Cytotoxic T cell (primary cell): ENCODE measurements around the gene DEXI.

DNA sequence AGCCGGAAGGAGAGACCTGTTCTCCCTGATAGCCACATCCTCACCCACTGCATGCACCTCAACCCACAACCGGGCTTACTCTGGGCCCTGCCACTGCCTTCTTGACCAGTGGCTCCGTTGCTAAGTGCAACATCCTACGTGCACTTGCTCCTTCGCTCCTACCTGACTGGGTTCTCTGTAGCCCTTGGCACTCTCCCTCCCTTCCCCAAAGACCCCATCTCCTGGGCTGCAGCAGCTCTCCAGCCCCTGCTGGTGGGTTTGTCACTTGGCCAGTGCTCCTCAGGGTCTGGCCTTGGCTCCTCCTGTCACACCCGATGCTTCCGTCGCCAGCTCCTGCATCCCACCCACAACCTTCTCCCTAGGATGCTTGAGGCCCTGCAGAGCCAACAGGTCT lies 3.4 kb downstream of the LITAFD start:
- PRO-cap, 2 experiments, result no peak in any of the 2 experiments

DNA sequence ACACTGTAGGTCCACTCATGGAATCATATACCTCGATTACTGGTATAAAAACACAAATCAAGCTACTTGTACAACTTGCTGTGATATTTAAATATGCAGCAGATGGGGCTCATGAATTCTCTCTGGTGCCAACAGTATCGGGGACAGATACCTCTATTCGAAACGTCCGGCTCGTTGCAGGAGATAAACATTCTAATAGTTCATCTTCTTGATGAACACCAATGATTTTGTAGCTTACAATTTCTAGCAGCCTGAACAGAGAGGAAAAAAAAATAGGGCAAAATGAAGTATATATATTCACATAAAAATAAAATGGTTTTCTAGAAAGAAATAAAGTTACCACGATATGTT lies 13.3 kb downstream of the LITAFD start:
- PRO-cap, 2 experiments, result no peak in any of the 2 experiments

DNA sequence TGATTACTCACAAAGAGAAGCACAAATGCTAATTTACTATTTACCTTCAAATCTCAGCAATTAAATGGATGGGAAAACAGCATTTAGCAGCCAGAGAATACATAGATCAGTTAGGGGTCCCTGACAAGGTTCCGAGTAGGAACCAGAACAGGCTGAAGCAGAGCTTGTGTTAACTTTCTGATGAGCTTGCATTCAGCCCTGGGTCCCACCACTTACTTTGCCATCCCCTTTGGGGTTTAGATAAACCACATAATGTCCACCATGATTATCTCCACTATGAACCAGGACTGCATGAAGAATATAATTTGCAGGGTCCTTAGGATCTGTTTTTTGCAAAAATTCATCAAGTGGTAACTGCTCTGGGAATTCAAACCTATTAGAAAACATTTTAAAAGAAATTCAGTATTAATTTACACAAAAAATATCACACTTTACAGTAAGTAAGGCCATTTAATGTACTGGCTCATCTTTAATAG lies 24.1 kb downstream of the LITAFD start:
- PRO-cap, 2 experiments, result no peak in any of the 2 experiments

GRCh38 chr16:8924097-8924971 lies 39.4 kb downstream of the USP7 start:
- PRO-cap, 2 experiments, result no peak in any of the 2 experiments

DNA sequence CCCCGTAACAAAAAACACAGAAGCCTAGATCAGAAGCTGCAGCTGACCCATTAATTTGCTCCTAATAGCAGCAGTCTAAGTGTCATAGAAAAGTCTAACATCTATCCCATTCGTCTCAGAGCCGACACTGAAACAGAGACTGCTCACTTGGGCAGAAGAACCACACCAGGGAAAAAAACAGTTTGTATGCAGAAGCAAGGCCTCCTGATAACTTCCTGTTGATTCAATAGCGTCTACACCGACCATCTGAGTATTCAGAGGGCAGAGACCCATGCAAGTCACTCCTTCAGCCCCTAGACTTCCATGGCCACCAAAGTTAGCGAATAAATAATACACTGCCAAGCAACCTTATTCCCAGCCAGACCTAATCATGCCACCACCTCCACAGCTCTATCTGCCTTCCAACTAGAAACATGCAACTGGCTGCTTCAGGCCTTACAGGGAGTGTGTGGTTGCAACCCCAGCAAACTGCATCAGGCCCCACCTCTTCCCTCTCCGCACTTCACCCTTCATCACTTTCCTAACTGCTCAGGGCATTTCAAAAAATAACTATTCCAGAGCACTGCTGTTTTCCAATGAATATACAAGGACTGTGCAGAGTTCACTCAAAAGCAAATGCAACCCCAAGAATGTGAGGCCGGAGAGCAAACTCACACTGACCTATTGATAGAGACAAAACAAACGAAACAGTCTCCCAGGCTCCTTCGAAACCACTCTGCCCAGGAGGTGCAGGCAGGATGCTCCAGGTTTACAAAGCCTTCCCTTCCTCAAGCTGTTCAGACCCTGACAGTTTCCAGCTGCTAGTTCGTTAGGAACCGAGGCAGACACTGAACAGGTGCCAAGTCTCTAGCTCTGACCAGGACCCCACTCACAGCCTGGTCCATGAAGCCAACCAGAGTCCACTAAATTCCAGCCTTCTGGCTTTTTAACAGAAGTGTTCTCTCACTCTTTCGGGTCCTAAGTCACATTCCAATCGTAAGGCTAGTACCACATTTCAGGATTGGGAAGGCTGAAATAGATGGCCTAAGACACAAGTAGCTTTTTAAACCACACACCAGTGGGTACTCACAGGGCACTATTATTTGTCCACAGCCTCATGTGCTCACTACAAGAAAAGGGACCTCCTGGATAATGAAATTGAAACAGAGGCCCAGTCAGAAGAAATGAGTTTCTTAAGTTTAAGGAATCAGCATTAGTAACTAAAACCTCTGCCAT lies 3.5 kb downstream of the USP7 start:
- PRO-cap, 2 experiments, result peak in 1 of 2 experiments; most common plus-strand start position 253 of the sequence (in 1); most common minus-strand start position 129 of the sequence (in 1)

- PRO-cap, 2 experiments, result no peak in any of the 2 experiments
Measured at GRCh38 chr16:8989052-8989469, 25.4 kb upstream of the USP7 start.

DNA sequence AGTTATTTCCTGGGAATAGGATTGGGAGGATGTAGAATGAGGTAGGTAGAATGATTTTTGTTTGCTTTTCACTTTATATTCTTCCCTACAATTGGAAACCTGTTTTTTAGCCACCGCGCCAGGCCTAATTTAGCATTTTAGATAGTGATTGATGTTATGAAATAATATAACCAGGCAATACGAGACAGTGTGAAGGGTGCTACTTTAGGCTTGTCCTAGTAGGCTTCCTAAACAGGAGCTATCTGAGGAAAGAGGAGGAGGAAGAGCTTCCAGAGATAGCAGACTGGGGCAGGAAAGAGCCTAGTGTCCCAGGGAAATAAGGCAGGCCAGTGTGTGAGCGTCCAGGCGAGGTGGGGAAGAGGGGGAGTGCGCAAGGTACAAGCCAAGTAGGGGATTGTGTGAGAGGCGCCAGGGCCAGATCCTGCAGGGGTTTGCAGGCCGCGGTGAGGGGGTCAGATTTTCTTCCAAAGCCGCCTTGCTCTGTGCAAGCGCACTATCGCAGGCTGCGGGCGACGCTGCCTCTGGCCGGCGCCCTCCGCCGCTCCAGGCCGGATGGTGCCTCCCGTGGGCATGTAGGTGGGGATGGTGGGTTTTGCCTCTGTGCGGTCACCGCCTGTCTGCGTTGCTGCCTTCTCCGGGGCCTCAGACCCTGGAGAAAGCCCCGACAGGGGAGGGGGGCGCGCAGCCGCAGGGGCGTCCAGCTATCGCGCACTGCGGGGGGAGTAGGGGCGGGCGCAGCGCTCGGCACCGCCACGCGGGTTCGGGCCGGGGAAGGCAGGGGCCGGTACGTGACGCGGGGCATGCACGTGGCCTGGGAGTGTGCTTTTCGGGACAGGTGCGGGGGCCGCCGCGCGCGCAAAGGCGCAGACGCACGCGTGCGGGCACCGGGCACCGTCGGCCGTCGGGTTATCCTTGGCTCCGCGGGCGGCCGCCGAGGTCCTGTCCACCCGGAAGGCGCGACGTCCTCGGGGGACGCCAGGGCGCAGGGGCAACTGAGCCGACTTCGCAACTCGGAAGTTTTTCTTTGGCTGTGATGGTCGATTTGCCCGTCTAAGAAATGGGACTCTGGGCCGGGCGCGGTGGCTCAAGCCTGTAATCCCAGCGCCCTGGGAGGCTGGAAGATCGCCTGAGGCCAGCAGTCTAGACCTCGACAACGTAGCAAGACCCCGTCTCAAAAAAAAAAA lies 1.3 kb upstream of the HAPSTR1 start:
- PRO-cap, 2 experiments, result no peak in any of the 2 experiments

- PRO-cap, 2 experiments, result peak in 1 of 2 experiments; most common plus-strand start chr16:9124316 (in 1); most common minus-strand start chr16:9124076 (in 1)
Measured at GRCh38 chr16:9123302-9124485, 32.2 kb downstream of the HAPSTR1 start.

DNA sequence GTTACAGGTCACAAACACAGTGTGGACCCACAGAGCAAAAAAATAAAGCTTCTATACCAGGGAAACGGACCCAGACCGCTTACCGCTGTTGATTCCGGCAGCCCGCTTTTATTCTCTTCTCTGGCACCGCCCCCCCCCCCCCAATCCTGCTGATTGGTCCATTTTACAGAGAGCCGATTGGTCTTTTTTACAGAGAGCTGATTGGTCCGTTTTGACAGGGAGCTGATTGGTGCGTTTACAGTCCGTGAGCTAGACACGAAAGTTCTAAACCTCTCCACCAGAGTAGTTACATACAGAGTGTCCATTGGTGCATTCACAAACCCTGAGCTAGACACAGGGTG lies 92.2 kb downstream of the HAPSTR1 start:
- PRO-cap, 2 experiments, result no peak in any of the 2 experiments

- PRO-cap, 2 experiments, result no peak in any of the 2 experiments
Measured at GRCh38 chr16:9797160-9797711, 385.0 kb downstream of the GRIN2A start.

- PRO-cap, 2 experiments, result no peak in any of the 2 experiments
Measured at GRCh38 chr16:10297282-10297862, 88.5 kb upstream of the ATF7IP2 start.

GRCh38 chr16:10391265-10392192 lies 5.7 kb downstream of the ATF7IP2 start:
- PRO-cap, 2 experiments, result no peak in any of the 2 experiments

GRCh38 chr16:10520263-10520997 lies 60.0 kb downstream of the EMP2 start:
- PRO-cap, 2 experiments, result no peak in any of the 2 experiments

- PRO-cap, 2 experiments, result no peak in any of the 2 experiments
Measured at GRCh38 chr16:10741867-10742405, 1.7 kb upstream of the NUBP1 start.

DNA sequence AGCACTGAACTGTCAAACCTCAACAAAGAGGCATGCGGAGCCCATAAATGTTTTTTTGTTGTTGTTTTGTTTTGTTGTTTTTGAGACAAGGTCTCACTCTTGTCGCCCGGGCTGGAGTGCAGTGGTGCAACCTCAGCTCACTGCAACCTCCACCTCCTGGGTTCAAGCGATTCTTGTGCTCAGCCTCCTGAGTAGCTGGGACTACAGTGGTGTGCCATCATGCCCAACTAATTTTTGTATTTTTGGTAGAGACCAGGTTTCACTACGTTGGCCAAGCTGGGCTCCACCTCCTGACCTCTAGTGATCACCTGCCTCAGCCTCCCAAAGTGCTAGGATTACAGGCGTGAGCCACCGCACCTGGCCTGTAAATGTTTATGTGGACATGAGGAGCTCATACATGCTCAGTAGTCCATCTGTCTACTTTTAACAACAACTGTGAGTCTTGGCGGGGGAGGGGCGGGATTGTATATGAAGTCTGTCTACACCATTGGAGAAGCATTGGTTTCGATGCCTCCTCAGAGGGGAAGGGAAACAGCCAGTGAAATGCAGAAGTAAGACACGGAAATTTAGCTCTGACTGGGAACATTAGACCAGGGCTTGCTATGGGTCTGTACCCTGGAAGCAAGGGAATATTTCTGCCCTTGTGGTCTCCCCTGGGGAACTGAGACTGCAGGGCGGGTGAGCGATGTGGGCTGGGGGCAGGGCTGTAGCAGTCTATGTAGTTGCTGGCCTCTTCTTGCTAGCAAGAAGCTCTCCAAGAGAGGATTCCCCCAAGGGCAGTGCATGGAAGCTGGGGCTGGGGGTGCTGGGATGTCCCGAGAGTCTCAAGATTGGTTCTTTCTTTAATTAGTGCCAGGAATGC lies 9.3 kb downstream of the NUBP1 start:
- PRO-cap, 2 experiments, result no peak in any of the 2 experiments

- PRO-cap, 2 experiments, result no peak in any of the 2 experiments
Measured at GRCh38 chr16:10918665-10919268, 23.5 kb downstream of the DEXI start.

DNA sequence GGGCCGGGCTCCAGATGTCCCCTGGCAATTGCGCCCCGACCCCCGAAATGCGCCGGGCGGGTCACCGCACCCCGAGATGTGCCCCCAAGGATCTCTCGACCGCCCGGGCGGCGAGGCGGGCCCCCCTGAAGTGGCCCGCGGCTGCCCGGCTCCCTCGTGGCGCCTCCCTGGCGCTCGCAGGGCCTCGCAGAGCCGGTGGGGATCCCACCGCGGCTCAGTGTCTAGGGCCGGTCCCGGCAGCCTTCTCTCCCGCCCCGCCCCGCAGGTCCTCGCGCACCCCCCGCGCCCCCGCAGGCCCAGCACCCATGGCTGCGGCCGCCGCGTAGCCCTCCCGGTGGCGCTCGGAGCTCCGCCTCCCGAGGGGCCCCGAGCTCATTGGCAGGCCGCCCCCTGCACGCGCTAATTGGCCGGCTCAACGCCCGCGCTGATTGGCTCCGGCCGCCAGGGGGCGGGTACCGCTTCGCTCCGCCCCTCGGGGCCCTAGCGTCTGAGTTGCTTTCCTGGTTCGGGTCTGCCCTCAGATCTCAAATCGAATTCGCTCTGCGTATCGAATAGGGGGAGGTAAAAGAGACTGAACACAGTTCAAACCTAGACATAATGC lies at the start of gene DEXI:
TSS of gene DEXI (minus strand) at position 343 of the 601 bp plus-strand sequence.
- PRO-cap, 2 experiments, result peak in 2 of 2 experiments; most common plus-strand start position 483 of the sequence (in 2); most common minus-strand start position 307 of the sequence (in 1)

DNA sequence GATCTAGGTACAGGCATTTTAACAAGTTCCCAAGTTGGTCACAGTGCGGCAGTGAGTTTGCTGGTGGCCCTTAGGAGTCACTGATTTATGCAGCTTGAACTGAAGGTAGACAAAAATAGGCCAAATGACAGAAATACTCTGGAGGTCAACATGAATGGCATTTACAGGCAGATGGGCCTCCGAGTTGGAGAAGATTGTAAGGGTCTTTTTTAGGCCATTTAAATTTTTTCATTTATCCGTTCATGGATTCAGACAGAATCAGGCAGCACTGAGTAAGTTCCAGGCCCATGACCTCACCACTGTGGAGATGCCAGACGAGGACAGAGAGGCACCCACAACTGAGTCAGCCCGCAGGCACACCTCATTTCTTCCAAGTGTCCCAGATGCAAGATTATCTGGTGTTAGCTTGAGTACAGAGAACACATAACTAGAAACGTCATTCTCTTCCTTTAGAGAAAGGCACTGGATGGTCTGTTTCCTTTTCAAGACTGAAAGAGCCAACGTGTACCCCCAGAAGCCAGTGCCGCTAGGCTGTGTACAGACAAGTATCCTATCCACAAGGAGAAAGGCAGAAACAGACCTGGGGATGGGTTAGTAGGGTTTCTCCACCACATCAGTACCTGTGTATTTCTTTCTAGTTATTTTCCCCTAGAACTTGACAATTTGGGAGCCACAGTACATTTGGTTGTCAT lies 16.9 kb downstream of the CLEC16A start:
- PRO-cap, 2 experiments, result no peak in any of the 2 experiments

DNA sequence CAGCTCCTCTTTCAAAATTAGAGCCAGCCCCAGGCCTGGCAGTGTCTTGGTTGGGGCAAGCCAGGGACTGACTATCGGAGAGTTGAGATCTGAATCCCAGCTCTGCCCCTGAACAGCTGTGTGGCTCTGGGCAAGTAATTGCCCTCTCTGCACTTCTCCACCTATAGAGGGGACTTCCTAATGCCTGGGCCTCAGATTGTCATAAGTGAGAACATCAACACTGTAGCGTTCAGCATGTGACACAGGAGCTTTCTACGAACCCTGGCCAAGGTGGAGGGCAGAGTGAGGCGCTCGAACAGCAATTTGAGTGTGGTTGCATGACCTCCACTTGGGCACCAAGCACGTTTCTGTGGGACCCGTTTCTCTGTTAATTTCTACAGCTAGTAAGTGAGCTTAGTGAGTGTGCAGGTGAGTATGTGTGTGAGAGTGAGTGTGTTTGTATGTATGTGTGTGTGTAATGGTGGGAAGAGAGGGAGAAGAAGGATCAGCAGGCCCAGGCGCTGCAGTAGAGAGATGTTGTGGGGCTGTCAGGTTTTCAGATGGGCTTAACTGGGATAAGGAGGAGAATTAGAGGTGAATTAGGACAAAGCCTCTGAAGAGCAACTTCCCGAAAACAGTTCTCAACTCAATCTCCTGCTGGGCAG lies 63.1 kb downstream of the CLEC16A start:
- PRO-cap, 2 experiments, result no peak in any of the 2 experiments

- PRO-cap, 2 experiments, result no peak in any of the 2 experiments
Measured at GRCh38 chr16:11155276-11156097, 100.5 kb downstream of the SOCS1 start.